AG10803 (cell line): ENCODE measurements around the genes SERPINB12 and SERPINB11.

DNA sequence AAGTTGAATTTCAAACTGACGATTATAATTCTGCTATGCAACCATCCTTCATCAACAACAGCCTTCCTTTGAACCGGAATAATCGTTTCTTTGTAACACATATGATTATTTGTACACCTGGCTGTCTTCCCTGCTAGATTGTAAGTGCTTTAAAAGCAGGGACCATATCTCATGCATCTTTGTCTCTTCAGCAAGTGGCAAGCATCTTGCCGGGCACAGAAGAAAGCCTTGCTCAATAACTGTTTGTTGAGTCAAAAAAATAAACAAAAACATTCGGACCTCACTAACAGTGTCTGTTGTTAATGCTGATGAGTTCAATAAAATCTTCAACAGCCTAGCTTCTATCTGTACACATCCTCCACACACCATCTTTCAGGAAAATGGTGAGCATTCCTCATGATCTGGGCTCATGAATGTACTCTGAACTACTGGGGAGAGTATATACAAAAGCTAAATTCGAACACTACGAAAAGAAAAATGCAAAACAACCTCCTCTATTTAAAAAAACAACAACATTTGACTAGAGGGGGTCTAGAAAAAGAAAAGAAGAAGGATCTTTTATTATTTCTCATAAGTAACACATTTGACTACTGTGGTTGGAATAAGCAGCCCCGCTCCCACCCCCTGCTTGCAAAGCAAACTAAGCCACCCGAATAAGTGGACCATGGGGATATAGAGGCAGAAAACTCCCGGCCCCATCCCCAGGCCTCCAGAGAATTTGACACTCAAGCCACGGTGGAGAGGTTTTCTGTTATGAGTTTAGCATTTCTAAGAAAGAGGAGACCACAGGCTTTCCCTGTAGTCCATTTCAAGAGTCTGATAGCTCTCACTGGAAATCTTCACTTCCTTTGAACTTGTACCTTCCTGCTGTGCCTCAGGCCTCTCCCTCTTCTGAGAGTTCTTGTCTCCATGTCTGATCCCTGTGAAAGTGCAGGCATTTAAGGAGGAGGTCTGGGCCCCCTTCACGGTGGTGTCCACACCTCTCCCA is 114.1 kb downstream of the BCL2 start:
- RRBS: no CpG with 5 or more reads among the region's 12 CpGs

DNA sequence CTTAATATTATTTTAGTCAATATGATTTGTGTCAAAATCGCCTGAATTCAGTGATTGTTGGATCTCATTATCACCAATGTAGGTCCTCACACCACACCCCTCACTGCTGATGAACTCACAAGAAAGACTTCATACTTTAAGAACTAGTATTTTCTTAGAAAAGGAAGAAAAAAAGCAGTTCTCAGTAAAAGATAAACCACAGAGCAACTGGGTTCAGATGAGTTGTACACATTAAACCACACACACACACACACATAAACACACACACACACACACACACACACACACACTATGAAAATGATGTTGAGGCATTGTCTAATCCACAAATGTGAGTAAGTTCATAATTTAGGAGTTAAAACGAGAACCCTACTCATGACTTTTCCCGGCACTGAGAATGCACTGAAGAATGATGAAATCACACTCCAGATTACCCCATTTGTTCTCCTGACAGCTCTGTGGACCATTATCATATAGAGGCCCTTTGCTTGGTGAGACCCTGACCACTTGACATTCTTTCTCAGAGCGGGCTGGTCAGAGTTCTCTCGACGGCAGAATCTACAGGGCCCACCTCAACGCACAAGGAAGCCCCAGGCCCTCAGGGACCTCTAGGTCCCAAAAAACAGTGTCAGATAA is 106.2 kb downstream of the BCL2 start:
- RRBS: no CpG with 5 or more reads among the region's 7 CpGs

- RRBS: 95% methylated on average over 3 of the region's 18 CpGs
These were observed 83.1 kb downstream of the BCL2 start for GRCh38 chr18:63236328-63236922.

DNA sequence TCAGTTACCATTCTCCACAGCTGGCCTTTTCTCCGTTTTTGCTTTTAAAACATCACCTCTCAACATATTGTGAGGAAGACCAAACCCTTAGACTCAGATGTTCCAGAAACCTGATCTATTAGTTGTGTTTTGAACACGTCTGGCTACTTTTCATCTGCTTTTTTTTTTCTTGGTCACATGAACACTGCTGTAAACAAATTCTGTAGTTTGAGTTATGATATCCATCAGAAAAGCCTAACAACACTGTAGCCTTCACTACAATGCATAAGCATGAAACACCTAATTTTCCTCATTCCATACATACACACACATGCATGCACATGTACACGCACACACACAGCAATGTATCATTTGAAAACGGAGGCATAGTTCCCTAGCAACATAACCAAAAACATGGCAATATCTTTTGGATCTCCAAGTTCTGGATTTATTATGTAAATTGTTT is 59.6 kb downstream of the BCL2 start:
- RRBS: no CpG with 5 or more reads among the region's 4 CpGs

GRCh38 chr18:63316728-63317563 is 2.6 kb downstream of the BCL2 start:
- RRBS: no CpG with 5 or more reads among the region's 5 CpGs

GRCh38 chr18:63542261-63542674 is at the start of gene SERPINB12:
SERPINB12 (plus strand) TSS chr18:63542369.
- RRBS: no CpG with 5 or more reads among the region's 1 CpG

DNA sequence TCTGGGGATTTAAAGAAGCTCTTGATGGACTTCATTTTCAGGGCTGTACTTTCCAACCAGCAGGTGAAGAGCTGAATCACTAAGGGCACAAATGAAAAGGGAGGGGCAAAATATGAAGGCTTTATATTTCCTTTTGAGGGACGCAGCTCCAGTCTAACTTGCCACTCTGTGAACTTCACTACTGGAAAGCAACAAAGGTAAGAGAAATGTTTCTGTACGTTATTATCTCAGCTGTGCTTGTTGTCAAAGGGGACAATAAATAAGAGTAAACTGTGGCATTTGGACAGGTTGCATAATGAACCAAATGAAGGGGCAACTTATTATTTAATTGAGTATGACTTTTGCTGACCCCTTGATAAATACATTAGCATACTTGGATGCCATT is at the start of gene SERPINB11:
Gene SERPINB11, plus strand, starts transcription at position 151 of the 385 bp plus-strand sequence.
- RRBS: no CpG with 5 or more reads among the region's 2 CpGs

GRCh38 chr18:63888568-63889013 is 1.1 kb downstream of the SERPINB2 start:
- RRBS: no CpG with 5 or more reads among the region's 1 CpG

- RRBS: 4% methylated on average over 9 of the region's 28 CpGs
These were observed 13.1 kb upstream of the HMSD start for GRCh38 chr18:63935903-63936546.

- RRBS: no CpG with 5 or more reads among the region's 1 CpG
These were observed 758.2 kb upstream of the CDH7 start for GRCh38 chr18:64992655-64993035.

DNA sequence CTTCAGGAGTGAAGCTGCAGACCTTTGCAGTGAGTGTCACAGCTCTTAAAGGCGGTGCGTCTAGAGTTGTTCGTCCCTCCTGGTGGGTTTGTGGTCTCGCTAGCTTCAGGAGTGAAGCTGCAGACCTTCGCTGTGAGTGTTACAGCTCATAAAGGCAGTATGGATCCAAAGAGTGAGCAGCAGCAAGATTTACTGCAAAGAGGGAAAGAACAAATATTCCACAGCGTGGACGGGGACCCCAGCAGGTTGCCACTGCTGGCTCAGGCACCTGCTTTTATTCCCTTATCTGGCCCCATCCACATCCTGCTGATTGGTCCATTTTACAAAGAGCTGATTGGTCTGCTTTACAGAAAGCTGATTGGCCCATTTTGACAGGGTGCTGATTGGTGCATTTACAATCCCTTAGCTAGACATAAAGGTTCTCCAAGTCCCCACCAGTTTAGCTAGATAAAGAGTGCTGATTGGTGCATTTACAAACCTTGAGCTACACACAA is 254.3 kb downstream of the CDH7 start:
- RRBS: no CpG with 5 or more reads among the region's 7 CpGs

- RRBS: no CpG with 5 or more reads among the region's 8 CpGs
These were observed 32.0 kb downstream of the CDH19 start for GRCh38 chr18:66571901-66572327.

DNA sequence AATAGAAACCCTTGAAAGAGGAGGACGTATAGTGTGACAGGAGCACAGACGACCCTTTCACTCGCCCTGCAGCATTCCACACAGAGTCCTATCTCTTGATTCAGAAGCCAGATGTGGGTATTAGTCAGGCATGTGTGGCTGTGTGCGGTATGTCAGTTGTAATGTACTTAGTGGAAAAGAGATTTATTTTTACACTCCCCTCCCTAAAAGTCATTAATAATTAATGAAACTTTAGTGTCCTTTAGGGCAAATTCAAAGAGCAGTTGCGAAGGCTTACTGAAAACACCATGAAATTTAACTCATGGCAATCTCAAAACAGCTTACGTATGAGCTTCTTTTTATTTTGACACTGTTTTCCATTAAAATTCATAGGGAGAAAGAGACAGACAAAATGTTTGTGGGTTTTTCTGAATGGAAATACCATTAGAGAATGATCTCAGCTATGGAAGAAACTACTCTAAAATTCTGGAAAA is 83.8 kb upstream of the DSEL start:
- RRBS: no CpG with 5 or more reads among the region's 6 CpGs

DNA sequence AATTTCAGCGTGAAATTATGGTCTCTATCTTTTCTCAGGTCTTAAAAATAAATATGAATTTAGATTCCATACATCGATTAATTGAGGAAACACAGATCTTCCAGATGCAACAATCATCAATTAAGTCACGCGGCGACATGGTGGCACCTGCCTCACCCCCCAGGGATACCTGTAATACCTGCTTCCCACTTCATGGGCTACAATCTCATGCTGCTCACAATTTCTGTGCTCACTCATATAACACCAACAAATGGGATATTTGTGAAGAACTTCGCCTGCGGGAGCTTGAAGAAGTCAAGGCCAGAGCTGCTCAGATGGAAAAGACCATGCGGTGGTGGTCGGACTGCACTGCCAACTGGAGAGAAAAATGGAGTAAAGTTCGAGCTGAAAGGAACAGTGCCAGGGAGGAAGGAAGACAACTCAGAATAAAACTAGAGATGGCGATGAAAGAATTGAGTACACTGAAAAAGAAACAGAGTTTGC is 38.9 kb downstream of the CCDC102B start:
- RRBS: no CpG with 5 or more reads among the region's 11 CpGs

GRCh38 chr18:69401410-69401994 is 814 bp downstream of the DOK6 start:
- RRBS: 2% methylated on average over 19 of the region's 52 CpGs

DNA sequence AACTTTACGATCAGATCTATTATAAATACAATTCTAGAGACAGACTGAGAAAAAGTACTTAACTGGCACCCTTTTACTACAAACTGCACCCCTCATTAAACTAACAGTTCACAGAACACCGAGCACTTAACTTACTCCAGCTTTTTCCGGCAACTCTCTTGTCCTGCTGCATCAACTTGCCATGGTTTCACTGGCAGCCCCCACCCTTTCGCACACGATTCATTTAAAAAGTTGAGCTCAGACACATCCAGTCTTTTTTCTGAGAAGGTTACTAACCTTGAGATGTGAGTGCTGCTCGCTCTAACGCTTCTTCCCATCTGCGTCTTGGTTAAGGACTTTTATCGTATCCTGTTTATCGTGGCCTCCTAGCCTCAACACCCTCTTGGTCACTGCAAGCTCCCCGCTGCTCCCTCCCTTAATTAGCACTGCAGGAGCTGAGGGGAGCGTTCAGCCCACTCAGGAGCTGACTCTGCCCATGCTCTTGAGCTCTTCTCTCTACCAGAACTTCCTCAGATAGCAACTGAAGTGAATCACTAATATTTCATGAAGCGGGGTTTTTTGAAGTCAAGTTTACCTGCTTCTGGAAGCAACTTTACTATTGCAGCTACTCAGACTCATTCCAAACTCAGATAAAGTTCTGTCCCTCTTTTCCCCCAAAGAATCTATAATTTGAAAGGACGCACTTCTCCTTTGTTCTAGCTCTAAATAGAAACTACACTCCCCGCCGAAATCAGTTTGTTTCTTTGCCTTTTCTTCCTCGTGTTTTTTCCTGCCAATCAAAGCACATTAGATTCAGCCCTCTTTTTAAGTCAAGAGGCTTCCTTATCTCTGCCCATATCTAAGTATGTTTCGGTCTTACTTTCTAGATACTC is 9.0 kb upstream of the CD226 start:
- RRBS: no CpG with 5 or more reads among the region's 18 CpGs

GRCh38 chr18:70190440-70190842 is 15.0 kb downstream of the RTTN start:
- RRBS: no CpG with 5 or more reads among the region's 4 CpGs

DNA sequence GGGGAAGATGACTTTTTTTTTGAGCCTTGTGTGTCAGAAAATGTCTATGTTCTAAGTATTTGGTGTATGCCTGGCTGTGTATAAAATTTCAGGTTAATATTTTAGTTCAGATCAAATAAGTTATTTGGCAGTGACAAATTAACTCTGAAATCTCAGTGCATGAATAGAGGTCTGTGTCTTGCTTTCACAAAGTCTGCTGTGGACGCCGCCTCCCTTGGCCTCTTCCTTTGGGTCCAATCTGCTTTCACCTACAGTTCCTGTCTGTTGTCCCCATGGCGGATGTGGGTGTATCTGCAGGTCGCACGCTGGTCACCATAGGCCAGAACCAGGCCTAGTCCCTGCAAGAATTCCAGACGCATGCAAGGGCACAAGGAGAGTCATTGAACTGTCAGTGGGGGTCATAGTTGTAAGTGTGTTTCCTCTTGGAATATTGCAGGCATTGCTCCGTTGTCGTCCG is 7.4 kb downstream of the SOCS6 start:
- RRBS: no CpG with 5 or more reads among the region's 9 CpGs